Measurements from ENCODE around the genes RASL11A, PDX1 and URAD.

GRCh38 chr13:26255057-26255243 is 1.0 kb downstream of the CDK8 start:
- PRO-cap, 2 experiments: no peak in any of the 2 experiments

GRCh38 chr13:26423437-26424137 is 133.9 kb upstream of the WASF3 start:
- PRO-cap, 2 experiments: no peak in any of the 2 experiments

GRCh38 chr13:26950333-26951424 is 190.1 kb upstream of the GPR12 start:
- PRO-cap, 2 experiments: no peak in any of the 2 experiments

- PRO-cap, 2 experiments: no peak in any of the 2 experiments
Observed at GRCh38 chr13:26966956-26967970, 204.3 kb downstream of the USP12 start.

- PRO-cap, 2 experiments: no peak in any of the 2 experiments
Observed at GRCh38 chr13:26978107-26978465, 193.5 kb downstream of the USP12 start.

DNA sequence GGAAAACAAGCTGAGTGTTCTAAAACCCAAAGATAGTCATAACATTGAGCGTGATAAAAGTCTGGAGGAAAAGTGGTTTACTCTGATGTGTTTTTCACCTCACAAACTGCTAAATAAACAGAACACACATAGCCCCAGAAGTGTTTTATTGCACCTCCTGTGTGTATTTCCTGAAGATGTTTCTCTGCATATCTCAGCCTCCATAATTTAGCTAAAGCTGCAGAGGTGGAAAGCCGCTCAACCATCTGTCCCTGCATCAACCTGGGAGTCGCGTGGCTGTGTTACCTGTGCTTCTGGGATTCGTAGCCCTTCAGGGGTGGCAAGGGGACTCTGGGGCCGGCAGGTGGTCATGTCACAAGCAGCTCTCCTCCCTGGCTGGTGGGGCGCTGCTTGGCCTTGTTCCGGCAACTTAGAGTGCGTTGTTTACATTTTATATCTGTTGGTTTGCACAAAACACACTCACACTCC is 191.1 kb downstream of the USP12 start:
- PRO-cap, 2 experiments: no peak in any of the 2 experiments

DNA sequence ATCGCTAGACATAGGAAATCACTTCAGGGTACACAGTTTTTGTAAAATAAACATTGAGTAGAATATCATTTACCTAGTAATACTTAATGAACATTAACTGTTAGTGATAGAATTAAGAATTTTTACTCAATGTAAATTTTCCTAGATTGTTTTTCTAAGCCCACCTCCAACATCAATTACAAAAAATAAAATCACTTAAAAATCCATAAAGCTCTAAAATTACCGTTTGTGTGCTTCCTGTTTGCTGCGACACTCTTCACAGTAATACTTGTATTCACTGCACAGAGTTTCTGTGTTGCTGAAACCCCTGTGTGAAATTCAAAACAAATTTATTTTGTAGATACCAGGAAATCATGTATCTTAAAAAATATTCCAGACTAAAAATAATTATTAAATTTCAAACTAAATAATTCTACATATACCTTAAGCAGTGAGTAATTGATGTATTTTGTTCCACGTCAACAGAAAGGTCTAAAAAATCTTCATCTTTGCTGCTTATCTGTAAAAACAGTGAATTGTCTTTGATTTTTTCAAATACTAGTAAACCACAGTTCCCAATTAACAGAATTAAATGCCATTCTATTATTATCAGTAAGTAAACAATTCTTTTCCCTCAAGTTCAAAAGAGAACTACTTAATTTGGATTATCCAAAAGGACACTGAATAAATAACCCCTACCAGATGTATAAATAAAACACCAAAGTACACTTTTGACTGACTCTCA is 81.8 kb downstream of the USP12 start:
- PRO-cap, 2 experiments: no peak in any of the 2 experiments

- PRO-cap, 2 experiments: no peak in any of the 2 experiments
Observed at GRCh38 chr13:27160613-27161148, 10.9 kb downstream of the USP12 start.

GRCh38 chr13:27250653-27251048 is 707 bp upstream of the RPL21 start:
- PRO-cap, 2 experiments: no peak in any of the 2 experiments

DNA sequence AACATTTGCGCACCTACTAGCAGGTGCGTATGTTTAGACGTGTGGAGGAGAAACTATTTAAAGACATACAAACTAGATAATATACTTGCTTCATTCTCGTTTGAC is 457 bp upstream of the RPL21 start:
- PRO-cap, 2 experiments: no peak in any of the 2 experiments

GRCh38 chr13:27270399-27271694 is at the start of gene RASL11A:
TSS of gene RASL11A (plus strand) at chr13:27270830.
- PRO-cap, 2 experiments: peak in 2 of 2 experiments; most common plus-strand start chr13:27270830 (in 2); most common minus-strand start chr13:27270698 (in 2)

DNA sequence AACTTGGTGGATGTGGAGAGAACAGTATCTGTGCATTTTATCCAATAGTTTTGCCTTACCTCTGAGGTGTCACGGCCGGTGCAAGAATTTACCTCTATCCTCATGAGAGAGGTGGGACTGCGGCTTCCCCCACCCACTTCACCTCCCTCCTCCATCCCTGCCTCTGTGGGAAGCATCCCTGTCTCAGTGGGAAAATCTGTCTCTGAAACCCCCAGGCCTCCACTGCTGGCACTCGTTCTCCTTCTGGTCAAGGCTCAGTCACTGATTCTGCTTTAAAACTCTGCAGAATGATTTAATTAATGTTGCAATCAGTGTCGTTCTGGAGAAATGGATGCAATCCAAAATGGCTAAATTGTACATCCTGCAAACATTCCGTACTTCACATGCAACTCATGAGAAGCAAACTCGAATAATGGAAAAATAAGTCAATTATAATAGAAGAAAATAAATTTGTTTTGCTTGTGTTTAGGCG is 5.5 kb downstream of the RASL11A start:
- PRO-cap, 2 experiments: no peak in any of the 2 experiments

- PRO-cap, 2 experiments: no peak in any of the 2 experiments
Observed at GRCh38 chr13:27434350-27435544, 10.3 kb downstream of the GTF3A start.

DNA sequence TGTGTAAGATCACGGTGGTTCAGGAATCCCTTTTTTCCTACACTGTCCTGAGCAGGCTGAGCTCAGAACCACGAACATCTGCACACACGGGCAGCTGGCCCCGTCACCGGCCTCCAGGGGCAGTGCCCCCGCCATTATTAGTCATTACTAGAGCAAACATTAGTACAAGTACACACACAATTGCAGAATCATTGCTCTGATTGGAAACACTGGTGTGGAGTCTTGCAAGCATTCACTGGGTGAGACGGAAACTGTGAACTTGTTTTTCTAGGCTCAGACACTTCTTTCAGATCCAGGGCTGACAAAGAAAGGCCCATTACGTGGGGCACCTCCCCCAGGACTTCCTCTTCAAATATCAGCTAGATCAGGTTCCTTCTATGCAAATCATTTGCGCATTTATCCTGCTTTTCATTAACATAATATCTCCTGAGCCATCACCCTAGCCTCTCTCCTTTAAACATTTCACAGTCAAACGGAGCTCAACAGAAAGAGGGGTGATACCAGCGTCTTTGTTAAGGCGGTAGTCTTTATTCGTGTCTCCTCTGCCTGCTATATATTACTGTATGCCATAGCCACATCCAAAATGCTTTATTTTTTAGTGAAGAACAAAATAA is 27.0 kb upstream of the MTIF3 start:
- PRO-cap, 2 experiments: no peak in any of the 2 experiments

- PRO-cap, 2 experiments: no peak in any of the 2 experiments
Observed at GRCh38 chr13:27617681-27618492, 2.4 kb downstream of the LNX2 start.

DNA sequence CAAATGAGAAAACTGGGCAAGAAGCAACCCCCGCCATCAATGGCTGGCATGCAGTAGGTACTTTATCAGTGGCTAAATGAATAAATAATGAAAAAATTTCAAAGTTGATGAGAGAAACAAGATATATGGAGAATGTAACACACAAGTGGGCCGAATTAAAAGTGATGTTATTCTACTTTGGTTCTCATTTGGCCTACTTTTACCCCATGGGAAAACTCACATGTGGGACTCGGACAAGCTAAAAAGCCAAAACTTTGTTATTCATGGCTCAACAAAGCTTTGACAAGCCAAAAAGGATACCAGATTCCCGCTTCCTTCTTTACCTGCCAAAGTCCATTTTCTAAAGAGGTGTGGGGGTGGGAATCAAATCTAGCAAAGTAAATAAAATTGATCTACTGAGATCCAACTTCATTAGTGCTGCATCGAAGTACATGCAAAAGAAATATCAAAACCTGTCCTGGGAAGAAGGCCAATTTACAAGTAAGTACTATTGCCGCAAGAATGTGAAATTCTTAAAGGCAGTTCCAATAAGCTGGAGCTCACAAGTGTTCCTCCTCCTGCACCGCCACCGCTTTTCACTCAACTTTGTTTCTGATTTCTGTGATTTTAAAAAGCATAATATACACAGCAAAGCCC is 1.2 kb downstream of the LNX2 start:
- PRO-cap, 2 experiments: no peak in any of the 2 experiments

DNA sequence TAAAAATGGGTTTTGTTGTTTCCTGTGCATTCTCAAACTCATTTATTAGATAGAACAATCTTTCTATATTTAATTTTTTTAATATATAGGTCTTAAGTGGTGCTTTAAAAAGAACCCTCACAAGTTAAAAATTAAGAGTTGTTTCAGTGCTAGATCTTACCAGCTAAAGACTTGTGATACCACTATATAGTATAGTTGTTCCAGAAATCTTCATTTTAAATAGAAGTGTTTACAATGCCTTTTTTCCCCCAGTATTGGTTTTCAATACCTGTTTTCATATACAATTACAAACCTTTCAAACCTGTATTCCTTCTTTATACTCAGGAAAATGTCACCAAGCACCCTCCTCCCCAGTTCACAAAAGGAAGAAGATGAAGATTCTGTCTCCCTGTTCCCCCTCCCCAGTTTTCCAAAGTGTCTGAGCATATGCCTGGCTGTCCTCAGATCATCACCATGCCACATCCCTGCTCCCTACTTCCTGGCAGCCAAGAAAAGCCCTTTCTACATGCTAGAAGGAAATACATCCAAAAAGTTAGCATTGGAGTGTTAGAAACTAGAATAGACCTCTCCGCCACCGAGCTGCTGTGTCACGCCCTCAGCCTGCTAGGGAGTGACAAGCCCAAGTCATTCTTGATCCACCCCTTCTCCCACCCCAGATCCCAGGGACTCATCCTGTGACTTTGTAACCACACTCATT is 45.0 kb downstream of the POLR1D start:
- PRO-cap, 2 experiments: no peak in any of the 2 experiments

DNA sequence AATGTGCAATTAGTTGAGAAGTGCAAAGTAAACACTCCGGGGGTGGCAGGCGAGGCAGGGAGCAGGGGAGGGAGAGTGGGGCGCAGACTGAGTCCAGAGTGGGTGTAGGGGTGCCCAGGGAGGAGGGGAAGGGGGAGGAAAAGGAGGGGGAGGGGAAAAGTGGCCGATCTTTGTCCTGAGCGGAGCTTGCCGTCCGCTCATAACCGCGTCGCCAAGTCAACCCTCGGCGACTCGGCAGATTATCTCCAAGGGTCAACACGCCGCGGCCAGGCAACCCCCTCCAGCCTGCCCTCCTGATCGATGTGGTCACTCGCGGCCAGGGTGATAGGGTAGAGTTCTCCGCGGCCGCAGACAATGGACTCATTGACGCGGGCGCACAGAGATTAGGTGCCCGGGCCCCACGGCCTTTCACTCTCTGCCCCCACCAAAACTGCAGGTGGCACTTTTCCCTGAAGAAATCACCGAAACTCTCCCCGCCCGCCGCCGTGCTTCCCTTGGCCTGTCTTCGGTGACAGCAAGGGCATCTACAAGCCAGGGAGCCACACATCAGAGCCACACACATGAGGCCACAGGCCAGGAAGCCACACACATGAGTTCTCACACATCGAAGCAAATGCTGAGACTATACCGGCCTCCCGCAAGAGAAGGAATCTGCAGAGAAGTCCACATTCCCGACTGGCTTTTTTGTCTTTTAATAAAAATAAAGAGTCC is 1.7 kb upstream of the PDX1 start:
- PRO-cap, 2 experiments: peak in 1 of 2 experiments; most common plus-strand start position 200 of the sequence (in 1)

GRCh38 chr13:27919551-27920447 is at the start of gene PDX1:
TSS of gene PDX1 (plus strand) at chr13:27920000.
- PRO-cap, 2 experiments: peak in 2 of 2 experiments; most common plus-strand start chr13:27920025 (in 2); most common minus-strand start chr13:27919851 (in 1)

GRCh38 chr13:27988552-27988924 is at the start of gene URAD:
TSS of gene URAD (minus strand) at chr13:27988693.
- PRO-cap, 2 experiments: no peak in any of the 2 experiments

Data from Metastatic Liver Carcinoma in the Adrenal Gland (tissue), 2 donors.